Mononuclear cell (primary cell): Measurements from ENCODE around the genes INAFM2 and GCHFR.

DNA sequence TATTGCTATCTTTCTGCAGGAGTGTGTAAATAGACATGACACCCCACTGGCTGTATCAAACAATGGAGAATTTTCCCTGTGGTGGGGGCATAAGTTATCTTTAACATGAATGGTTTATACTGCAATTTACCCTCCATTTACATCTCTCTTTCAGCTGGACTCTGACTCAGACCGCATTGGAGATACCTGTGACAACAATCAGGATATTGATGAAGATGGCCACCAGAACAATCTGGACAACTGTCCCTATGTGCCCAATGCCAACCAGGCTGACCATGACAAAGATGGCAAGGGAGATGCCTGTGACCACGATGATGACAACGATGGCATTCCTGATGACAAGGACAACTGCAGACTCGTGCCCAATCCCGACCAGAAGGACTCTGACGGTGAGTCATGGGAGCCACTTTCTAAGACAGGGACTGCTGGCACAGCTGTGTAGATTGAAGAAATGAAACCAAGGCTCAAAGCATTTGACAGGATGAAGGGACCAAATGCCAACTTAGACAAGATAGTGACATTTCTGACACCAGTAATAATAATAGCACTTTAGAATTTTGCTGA is 11.6 kb downstream of the THBS1 start:
- RRBS: no CpG with 5 or more reads among the region's 6 CpGs

- RRBS: no CpG with 5 or more reads among the region's 1 CpG
Observed at GRCh38 chr15:39608480-39608916, 27.6 kb downstream of the THBS1 start.

DNA sequence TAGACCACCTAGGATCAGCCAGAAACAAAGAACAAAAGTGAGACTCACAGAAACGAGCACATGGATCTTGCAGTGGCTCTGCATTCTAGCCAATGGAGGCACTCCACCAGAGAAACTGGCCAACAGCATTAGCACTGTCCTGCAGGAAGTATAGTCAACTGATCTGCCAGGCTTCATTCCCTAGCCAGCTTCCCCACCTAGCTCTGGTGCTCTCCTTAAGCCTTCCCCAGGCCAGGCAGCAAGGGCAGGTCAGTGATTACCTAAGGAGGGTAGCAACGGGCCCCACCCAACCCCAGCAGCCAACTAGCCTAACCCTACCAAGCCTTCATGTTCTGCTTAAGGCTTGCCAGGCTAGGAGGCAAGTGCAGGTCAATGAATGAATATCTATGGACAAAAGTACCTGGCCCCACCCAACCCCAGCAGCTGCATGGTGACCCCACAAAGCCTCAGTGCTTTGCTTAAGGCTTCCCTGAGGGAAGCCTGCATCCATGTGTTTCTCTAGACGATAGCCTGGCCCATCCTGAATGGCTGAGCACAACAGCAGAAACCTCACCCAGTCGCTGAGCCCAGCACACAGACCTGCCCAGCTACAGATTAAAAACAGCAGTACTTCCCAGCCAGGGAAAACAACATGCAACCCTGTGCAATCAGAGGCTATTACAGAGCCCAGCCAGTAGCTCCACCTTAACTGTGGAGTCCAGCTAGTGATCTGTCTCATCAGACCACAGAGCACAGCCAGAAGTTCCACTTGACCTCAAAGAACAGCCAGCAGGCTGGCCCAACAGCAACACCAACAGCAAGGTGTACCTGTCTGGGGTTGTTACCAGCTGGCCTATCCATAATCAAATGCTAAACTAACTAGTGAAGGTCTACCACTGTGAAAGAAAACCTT is 28.5 kb downstream of the THBS1 start:
- RRBS: no CpG with 5 or more reads among the region's 4 CpGs

DNA sequence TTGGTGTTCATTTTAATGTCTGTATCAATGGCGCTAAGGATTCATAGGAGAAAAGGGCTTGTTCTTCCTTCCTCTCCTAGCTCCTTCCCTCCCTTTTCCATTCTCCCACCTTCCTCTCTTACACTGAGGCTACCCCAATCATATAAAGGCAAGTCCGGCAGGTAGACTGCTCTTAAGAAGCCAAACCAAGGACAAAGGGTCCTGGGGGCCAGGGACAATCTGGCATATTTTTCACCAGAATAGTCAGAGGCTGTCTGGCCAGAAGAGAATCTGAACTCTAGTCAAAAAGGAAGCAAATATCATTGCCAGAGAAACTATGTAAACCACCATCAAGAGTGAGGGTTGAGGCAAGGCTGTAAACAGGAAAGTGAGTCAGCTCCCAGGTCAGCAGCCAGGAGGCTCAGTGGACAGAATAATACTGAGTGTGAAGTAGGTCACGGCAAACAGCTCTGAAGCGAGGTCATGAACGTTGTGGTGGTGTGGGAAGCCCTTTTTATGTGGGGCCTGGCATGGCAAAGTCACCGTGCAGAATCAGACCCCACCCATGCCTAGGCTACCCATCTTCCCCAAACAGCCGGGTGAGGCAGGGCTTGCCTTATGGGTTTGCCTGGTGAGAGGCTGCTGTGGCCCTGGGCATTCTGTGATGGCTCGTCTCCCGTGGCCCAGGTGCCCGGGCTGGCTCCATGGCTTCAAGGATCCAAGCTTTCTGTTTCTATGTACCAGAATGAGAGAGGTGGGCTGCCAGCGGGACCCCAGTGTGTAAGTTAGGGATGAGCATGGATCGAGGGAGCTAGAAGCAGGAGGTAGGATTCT is 43.9 kb downstream of the THBS1 start:
- RRBS: 62% methylated on average over 4 of the region's 12 CpGs

- RRBS: no CpG with 5 or more reads among the region's 2 CpGs
Observed at GRCh38 chr15:39735418-39735753, 47.3 kb downstream of the FSIP1 start.

DNA sequence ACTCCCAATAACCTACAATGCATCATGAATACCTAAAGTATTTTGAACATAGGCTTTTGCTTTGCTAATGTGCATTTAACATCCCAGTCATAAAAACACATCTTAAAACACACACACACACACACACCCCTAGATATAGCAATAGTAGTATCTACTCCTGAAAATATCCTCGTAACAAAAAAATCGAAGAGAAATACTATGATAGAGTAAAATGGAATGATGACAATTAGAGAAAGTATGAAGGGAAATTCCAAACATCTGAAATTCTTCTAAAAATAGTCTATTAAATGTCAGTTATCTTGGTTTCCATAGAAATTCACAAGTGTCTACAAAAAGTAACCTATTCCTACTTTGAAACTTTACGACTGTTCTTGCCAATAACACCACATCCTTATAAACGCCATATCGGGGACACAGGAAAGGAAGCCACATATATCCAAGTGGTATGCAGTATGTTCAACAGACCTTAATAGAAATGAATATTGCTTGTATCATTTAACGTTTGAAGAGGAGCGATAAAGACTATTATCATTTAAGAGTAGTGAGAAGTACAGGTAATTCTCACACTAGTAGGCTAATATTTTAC is 1.4 kb downstream of the GPR176 start:
- RRBS: no CpG with 5 or more reads among the region's 7 CpGs

GRCh38 chr15:39920507-39921447 is 711 bp upstream of the GPR176 start:
- RRBS: 3% methylated on average over 30 of the region's 71 CpGs

GRCh38 chr15:39922401-39923252 is 2.6 kb upstream of the GPR176 start:
- RRBS: no CpG with 5 or more reads among the region's 7 CpGs

GRCh38 chr15:40054784-40055167 is 15.8 kb upstream of the SRP14 start:
- RRBS: no CpG with 5 or more reads among the region's 3 CpGs

DNA sequence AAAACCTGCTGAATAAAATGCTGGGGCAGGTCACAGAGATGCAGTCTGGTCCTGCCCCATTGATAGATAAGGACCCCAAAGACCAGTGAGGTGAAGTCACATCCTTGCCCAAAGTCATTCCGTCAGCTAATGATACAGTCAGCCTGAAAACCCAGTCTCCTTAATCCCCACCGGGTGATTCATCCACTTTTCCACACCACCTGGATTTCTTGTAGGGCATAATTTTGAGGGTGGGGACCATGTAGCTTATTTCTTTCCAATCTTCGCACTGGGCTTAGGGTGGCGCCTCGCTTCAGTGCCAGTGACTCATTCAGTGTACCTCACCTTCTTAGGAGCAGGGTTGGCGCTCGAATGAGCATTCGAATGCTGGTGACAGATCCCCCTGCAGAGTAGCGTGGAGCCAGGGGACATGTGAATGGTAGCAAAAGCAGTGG is 24.1 kb downstream of the BMF start:
- RRBS: no CpG with 5 or more reads among the region's 9 CpGs

DNA sequence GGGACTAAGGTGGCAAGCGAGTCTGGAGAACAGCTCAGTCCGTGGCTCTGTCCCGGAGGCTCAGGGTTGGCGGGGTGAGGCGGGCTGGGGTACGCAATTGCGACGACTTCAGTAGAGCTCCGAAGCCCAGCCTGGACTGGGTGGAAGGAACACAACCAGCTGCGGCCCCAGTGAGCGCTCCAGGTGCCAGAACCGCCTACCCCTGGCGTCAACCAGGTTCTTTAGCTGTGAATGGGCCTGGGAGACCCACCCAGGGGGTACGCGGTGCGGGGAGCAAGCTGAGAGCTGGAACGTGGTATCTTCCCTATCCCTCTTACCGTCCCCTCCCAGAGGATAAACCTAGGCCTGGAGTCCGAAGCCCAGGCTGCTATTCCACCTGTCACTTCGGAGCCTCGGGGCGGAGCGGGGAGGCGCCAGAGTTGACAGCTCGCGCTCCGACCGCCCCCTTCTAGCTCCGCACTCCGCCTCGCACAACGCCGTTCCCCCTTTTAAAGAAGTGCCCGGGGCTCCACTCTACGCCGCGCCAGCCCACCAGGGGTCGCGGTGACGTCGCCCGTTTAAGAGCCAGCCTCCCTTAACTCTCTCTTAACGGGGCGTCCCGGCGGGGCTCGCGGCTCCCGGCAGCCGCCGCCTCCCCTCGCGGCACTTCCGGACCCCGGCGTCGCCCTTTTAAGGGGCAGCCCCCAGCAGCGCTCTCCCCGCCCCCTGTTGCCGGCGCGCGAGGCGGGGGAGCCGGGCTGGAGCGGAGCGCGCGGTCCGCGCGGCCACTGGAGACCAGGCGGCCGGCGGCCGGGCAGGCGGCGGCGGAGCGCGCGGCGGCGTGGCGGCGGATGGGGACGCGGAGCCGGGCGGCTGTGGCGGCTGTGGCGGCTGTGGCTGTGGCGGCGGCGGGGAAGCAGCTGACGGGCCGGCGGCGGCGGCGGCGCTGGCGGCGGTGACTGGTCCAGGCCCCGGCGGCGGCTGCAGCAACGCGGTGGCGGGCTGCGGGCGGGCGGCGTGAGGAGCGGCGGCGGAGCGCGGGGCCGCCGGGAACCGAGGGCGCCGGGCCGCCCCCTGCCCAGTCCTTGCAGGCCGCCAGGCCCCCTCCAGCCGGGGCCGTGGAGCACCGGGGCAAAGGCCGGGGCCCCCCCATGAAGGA is at the start of gene INAFM2:
INAFM2 (plus strand) TSS at position 767 of the 1,138 bp plus-strand sequence.
- RRBS: 1% methylated on average over 72 of the region's 130 CpGs

DNA sequence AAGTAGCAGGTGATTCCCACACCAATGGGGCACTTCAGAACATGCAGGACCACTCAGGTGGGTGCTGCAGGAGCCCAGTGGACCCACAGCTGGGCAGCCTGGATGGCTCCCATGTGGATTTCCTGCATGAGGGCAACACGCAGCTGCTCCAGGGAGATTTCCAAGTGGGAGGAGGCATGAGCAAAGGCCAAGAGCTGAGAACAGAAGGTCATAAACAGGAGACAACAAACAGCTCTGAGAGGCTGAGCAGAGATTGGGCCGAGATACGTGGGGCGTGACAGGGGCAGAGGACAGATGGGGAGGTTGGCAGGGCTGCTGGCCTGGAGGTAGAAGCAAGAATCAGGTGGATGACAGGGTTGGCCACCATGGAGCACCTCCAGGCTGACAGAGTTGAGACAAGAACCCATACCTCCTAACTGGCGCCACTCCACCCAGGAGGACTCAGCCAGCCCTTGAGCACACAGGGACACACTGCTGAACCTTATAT is 2.9 kb downstream of the PHGR1 start:
- RRBS: no CpG with 5 or more reads among the region's 5 CpGs

DNA sequence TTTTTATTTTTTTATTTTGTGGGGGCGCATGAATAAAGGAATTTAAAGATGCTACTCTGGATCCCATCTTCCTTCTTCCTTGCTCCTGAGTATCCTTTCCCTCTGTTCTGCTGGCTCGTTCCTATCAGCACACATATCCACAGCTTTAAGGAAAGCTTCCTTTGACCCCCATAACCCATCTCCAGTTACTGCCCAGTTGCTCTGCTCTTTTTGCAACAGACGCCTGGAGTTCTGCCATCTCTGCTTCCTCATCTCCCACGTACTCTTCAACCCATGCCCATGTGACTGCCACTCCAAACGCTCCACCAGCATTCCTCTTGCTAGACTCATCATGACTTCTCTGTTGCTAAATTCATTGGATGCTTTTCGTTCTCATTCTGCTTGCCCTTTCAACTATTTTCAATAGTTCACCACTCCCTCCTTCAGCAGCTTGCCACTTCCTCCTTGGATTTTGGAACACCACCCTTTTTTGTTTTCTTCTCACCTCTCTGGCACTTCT is 2.7 kb upstream of the KNSTRN start:
- RRBS: no CpG with 5 or more reads among the region's 6 CpGs

GRCh38 chr15:40389428-40390516 is 7.3 kb downstream of the KNSTRN start:
- RRBS: no CpG with 5 or more reads among the region's 5 CpGs

DNA sequence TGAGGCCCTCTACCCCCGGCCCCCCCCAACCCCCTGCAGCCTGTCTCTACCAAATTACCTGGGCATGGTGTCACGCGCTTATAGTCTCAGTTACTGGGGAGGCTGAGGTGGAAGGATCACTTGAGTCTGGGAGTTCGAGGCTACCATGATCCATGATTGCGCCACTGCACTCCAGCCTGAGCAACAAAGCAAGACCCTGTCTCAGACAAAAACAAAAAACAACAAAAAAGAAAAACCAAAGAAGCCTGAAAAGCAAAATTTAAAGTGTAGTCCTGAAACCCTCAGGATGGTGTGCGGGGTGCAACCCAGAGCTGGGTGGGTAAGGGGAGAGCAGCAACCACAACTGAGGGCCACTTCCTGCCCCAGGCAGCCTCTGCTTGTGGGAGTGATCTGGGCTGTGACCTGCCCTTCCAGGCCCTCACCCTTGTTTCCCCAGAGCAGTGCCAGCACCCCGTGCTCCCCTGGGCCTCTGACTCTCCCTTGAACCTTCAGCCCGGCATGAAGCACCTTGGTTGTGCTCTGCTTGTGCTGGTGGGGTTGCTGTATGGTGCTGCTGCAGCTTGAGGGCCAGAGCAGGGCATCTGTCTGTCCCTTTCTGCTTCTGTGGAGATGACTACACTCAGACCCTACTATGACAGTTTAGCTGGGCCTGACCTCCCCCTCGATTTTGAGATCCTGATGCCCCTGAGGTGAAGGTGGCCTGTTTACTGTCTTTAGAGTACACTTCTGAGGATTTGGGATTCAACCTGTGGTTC is 13.2 kb downstream of the BAHD1 start:
- RRBS: no CpG with 5 or more reads among the region's 9 CpGs

GRCh38 chr15:40489424-40490295 is 18.9 kb downstream of the CHST14 start:
- RRBS: no CpG with 5 or more reads among the region's 43 CpGs

DNA sequence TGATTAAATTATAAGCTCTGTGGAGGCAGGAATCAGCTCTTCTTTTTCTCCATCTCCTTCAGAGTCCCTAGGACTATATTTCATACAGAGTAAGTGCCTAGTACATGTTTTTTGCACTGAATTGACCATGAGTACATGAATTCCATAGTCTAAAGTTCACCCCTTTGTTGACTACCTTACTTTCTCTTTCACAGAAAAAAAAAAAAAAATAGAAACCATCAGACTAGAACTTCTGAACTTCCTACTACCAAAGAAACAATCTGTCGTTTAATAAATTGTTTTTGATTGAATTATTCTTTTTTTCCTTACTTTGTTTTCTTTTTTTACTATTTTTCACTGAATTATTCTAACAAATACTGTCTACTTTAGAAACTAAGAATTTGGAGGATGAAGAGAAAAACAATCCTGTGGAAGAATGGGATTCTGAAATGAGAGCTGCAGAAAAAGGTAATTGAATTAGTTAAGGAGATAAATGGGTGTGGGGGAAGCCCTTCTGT is 45.0 kb upstream of the RAD51 start:
- RRBS: no CpG with 5 or more reads among the region's 1 CpG

- RRBS: 2% methylated on average over 31 of the region's 86 CpGs
Observed at GRCh38 chr15:40763653-40764603, at the start of gene GCHFR. TSS of gene GCHFR (plus strand) at chr15:40764068.

- RRBS: no CpG with 5 or more reads among the region's 7 CpGs
Observed at GRCh38 chr15:40856156-40856514, 12.3 kb downstream of the SPINT1 start.

DNA sequence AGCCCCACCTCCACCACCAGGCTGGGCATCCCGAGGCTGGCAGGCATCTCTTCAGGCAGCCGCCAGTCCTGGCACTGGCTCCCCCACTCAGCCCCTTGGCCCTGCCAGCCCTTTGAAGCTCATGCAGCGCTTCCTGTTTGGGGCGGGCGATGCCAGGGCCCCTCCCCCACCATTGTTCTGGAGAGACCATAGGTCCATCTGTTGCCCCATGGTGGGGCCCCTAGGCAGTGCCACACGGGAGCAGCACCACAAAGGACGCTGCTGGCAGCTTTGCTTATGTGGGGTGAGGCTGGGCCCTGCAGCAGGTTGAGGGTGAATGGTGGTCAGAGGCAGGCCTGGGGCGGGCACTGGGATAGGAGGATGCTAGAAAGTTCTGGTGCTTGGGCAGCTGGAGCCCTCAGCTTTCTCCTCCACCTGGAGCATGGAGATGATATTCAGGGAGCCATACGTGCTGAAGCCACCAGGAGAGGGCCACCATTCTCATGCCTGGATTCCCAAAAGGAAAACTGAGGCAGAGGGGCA is 13.2 kb downstream of the VPS18 start:
- RRBS: no CpG with 5 or more reads among the region's 9 CpGs